Measurements from ENCODE around the gene SESN2.

DNA sequence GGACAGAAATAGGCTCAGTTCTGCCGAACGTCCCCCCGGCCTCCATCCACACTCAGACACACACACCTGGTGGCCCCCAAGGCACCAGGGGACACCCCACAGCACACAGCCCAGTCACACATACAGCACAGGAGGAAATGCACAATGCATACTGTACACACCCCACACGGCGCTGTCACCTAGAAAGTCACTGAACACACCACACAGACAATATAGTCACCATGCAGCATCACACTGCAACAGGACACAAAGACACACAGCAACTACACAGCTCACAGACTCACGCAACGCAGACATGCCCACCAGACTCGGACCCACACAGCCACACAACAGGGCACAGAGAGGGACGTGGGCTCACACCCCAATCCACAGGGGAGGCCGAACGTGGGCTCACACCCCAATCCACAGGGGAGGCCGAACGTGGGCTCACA, 664 bp downstream of the SYTL1 start:
- RRBS: no CpG with 5 or more reads among the region's 13 CpGs

GRCh38 chr1:27402837-27403911, 10.8 kb downstream of the GPR3 start:
- RRBS: no CpG with 5 or more reads among the region's 33 CpGs

- RRBS: 92% methylated on average over 1 of the region's 14 CpGs
Observed at GRCh38 chr1:27405950-27407154, 13.9 kb downstream of the GPR3 start.

- RRBS: no CpG with 5 or more reads among the region's 4 CpGs
Observed at GRCh38 chr1:27445009-27446000, 44.7 kb downstream of the WASF2 start.

- RRBS: no CpG with 5 or more reads among the region's 5 CpGs
Observed at GRCh38 chr1:27545186-27545619, 55.2 kb upstream of the WASF2 start.

DNA sequence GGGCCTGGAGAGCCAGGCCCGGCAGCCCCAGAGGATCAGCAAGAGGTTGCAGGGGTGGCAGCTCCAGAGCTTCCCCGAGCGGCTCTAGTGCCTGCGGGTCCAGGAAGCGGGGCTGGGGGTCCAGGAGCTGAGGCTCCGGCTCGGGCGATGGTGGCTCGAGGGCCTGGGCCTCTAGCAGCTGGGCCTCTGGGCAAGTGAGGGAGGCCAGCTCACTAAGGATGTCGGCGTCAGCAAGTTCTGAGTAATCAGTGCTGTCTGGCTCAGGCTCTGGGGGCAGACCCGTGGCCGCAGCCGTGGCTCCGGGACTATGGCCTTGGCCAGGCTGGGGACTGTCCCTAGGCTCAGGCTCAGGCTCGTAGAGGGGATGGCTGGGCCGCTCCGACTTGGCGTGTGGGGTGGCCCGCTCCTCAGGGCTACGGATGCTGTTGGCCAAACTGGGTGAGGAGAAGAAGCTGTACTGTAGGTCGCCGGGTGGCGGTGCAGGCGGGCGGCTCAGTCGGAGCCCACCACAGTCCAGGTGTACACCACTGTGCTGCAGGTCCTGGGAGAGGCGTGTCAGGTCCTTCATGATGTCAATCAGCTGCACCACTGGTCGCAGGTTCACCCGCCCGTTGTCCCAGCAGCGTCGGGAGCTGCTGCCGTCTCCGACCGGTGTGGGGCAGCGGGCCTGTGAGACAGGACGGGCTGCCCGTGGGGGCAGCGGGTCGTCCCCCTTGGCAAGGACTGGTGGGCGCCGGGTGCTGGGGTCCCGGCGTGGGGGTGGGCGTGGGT, 52.6 kb downstream of the AHDC1 start:
- RRBS: 91% methylated on average over 11 of the region's 46 CpGs

DNA sequence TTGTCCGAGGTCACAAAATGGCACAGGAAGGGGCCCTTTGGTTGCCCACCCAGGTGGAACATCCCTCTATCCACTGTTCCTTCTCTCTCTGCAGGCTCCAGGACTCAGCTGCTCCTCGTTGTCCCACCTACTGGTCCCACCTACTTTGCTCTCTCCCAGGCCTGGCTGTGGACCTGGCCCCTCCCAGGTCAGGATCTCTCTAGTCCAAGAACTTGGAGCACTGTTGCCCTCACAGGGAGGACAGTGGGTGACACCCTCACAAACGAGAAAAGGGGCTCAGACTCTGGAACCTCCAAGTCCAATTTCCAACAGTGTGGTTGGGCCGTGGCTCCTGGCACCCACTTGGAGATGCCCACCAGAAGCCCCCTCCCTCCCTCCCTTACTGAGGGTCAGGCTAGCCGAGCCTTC, 48.6 kb downstream of the AHDC1 start:
- RRBS: no CpG with 5 or more reads among the region's 5 CpGs

- RRBS: no CpG with 5 or more reads among the region's 3 CpGs
Observed at GRCh38 chr1:27569014-27569425, 34.9 kb downstream of the AHDC1 start.

DNA sequence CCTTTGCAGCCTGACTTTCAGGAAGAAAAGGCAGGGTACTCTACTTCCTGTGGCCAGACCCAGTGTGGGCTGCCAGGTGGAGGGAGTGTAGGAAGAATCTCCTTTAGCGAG, 33.0 kb downstream of the AHDC1 start:
- RRBS: no CpG with 5 or more reads among the region's 1 CpG

- RRBS: 8% methylated on average over 10 of the region's 38 CpGs
Observed at GRCh38 chr1:27574596-27575484, 29.1 kb downstream of the AHDC1 start.

- RRBS: 74% methylated on average over 3 of the region's 12 CpGs
Observed at GRCh38 chr1:27623094-27624049, 11.6 kb downstream of the FGR start.

DNA sequence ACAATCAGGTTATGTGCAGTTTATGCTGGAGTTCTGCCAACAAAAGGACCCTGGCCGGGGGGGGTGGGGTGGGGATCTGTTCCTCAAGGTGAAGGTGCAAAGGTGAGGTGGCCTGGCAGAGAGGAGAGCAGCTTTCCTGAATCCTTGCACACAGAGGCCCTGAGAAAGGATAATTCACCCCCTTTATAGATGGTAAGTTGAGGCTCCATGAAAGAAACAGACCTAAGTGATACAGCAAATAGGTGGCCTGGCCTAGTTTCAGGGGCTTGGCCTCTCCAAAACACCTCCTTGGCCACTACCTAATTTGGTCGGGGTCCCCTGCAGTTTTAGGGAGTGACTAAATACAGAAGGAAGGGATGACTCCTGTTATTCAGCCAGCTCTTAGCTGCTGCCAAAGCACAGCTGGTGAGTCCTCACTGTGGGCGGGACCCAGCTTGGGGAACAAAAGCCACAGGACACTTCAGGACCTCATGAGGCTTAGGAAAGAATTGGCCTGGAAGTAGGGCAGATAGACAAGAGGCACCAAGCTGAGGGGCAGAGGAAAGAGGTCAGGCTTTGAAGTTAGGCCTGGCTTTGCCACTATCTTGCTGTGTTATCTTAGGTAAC, 16.0 kb downstream of the IFI6 start:
- RRBS: 0% methylated on average over 1 of the region's 3 CpGs

DNA sequence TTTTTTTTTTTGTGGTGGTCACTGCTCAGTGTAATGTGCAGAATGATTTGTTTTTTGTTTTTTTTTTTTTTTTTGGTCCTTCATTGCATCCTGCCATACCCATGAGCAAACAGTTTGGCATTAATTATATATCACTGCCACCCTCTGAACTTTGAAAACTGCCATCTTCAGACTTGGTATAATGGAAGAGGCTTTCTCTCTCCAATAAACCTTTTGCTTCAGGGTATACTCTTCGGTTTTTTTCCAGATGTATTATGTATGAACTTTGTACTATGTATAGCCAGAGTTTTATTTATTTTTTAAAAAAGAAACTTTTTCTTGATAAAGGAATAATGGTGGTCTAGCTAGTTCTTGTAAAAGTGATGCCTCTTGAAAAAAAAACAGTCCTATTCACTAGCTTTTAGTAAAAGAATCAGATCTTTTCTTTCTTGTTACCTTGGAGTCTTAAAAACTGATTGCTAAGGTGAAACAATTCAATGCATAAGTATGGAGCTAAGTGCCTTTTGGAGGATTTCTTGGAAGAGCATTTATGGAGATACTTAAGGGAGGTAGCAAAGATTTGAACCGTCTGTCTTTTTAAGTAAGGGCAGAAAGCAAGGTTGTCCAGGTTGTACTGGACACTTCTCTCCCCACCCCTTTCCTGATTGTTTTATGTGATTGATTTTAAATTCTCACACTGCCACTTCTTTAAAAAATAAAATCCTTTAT, 12.0 kb upstream of the STX12 start:
- RRBS: no CpG with 5 or more reads among the region's 2 CpGs

DNA sequence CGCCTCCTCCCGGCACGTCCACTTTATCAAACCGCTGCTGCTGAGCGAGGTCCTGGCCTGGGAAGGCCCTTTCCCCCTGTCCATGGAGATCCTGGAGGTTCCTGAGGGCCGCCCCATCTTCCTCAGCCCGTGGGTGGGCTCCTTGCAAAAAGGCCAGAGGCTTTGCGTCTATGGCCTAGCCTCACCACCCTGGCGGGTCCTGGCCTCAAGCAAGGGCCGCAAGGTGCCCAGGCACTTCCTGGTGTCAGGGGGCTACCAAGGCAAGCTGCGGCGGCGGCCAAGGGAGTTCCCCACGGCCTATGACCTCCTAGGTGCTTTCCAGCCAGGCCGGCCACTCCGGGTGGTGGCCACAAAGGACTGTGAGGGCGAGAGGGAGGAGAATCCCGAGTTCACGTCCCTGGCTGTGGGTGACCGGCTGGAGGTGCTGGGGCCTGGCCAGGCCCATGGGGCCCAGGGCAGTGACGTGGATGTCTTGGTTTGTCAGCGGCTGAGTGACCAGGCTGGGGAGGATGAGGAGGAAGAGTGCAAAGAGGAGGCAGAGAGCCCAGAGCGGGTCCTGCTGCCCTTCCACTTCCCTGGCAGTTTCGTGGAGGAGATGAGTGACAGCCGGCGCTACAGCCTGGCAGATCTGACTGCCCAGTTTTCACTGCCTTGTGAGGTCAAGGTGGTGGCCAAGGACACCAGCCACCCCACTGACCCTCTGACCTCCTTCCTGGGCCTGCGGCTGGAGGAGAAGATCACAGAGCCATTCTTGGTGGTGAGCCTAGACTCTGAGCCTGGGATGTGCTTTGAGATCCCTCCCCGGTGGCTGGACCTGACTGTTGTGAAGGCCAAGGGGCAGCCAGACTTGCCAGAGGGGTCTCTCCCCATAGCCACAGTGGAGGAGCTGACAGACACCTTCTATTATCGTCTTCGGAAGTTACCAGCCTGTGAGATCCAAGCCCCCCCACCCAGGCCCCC, 10.0 kb downstream of the THEMIS2 start:
- RRBS: 95% methylated on average over 5 of the region's 30 CpGs

GRCh38 chr1:28063976-28064397, 24.4 kb downstream of the EYA3 start:
- RRBS: no CpG with 5 or more reads among the region's 3 CpGs

DNA sequence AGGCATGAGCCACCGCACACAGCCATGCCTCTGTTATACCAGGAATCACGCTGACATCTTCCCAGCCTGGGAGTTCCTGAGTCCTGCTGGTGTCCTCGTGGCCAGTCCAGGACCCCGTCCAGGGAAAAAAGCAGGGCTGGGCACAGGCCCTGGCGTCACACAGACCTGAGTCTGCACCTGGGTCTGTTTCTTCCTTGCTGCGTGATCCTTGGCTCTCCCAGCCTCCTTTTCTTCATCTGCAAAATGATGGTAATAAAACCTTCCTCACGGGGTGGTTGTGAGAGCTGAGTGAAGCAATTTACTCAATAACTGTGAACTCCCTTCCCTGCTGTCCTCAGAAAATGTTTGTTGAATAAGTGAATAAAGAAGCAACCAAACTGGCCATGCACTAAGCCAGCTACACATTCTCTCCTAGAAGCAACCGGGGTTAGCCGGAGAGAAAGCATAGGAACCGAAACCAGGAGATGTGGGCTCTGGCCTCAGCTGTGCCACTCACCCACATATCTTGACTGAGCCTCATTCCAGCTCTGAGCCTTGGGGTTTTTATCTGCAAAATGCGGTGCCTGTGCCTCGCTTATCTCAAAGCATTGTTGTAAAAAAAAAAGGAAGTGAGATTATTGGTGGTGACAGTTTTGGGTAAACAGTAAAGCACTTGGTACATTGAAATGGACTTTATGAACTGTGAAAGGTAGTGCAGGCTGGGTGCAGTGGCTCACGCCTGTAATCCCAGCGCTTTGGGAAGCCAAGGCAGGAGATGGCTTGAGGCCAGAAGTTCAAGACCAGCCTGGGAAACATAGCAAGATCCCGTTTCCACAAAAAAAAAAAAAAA, 4.0 kb downstream of the PTAFR start:
- RRBS: no CpG with 5 or more reads among the region's 15 CpGs

GRCh38 chr1:28248164-28248867, 11.0 kb upstream of the SESN2 start:
- RRBS: no CpG with 5 or more reads among the region's 11 CpGs

- RRBS: 2% methylated on average over 8 of the region's 33 CpGs
Observed at GRCh38 chr1:28259435-28259738, at the start of gene SESN2. TSS of gene SESN2 (plus strand) at chr1:28259518.

DNA sequence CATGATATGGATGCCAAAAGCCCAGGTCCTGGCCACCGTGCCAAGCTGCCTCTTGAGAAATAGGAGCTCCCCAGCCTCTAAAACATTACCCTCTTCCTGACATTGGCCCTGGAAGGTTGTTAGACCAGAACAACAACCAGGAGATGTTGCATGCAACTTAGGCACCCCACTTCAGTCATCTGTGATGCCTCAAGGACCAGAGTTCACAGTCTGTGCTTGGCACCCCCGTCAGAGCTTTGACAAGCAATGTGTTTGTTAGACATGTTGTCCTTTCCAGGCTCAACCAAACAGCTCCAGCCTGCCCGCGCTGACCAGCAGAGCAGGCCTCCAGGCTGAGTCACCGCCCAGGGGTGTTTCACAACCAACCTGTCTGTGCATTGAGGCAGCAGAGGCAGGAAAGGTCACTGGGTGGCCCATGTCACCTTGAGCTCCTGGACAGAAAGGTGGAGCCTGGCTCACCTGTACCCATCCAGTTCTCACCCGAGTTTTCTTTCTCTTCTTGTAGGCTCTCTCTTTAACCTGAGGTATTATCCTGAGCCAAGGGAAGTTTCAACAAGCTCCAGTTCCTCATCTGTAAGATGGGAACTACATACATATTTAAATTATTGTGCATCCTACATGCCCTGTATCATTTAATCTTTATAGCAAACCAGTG, 14.9 kb upstream of the MED18 start:
- RRBS: no CpG with 5 or more reads among the region's 6 CpGs

GRCh38 chr1:28417271-28418020, 47.9 kb downstream of the PHACTR4 start:
- RRBS: no CpG with 5 or more reads among the region's 3 CpGs

Data from AG08470 (cell line).